Epithelial cell of esophagus (primary cell): ENCODE measurements around a stretch of chr6.

GRCh38 chr6:157433361-157433980, 52.5 kb downstream of the ZDHHC14 start:
- RRBS: no CpG with 5 or more reads among the region's 7 CpGs

DNA sequence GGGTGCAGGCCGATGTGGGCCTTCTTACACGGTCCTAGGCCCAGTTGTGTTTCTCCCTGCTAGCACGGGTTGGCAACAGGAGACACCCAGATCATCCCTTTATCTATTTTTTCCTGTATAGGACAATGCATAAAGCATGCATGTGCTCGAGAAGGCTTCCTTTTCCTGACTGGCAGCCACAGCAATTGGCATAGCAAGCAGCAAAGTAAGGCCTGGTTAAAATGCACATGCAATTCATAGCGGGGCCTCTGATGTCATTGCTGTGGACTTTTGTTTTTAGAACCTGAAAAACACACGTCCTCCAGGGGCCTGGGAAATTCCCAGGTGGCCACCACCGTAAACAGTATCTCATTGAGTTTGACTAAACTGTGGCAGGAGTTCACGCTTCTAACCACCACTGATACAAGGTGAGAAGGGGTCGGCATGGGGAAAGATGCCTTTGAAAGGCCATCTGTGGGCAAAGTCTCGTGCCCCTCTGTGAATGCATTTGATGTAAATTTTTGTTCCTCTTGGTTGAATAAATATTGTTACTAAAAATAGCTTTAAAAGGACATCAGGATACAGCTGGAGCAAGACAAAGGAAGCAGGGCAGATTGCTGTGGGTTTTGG, 80.0 kb downstream of the ZDHHC14 start:
- RRBS: no CpG with 5 or more reads among the region's 10 CpGs

DNA sequence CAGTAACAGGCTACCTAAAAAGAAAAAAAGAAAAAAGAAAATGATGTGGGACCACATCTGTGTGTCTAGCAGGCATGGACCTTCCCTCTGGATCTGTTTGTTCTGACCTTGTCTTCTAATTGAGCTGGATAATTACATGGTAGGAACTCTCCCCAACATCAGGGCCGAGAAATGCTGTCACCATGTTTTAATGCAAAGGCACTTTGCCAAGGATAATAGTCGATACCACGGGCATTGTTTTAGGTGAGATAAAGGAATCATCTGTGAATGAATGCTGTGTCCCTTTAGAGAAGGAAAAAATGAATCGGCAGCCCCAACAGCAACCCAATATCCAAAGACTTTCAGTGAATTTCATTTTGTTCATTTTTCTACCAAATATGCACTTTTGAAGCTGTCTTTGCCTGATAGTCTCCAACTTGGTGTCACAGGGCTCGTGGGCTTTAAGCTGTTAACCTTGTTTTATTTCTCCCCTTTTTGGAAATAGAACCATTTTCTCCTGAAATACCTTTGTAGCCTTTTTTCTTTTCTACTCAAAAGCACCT, 149.2 kb downstream of the ZDHHC14 start:
- RRBS: no CpG with 5 or more reads among the region's 5 CpGs

DNA sequence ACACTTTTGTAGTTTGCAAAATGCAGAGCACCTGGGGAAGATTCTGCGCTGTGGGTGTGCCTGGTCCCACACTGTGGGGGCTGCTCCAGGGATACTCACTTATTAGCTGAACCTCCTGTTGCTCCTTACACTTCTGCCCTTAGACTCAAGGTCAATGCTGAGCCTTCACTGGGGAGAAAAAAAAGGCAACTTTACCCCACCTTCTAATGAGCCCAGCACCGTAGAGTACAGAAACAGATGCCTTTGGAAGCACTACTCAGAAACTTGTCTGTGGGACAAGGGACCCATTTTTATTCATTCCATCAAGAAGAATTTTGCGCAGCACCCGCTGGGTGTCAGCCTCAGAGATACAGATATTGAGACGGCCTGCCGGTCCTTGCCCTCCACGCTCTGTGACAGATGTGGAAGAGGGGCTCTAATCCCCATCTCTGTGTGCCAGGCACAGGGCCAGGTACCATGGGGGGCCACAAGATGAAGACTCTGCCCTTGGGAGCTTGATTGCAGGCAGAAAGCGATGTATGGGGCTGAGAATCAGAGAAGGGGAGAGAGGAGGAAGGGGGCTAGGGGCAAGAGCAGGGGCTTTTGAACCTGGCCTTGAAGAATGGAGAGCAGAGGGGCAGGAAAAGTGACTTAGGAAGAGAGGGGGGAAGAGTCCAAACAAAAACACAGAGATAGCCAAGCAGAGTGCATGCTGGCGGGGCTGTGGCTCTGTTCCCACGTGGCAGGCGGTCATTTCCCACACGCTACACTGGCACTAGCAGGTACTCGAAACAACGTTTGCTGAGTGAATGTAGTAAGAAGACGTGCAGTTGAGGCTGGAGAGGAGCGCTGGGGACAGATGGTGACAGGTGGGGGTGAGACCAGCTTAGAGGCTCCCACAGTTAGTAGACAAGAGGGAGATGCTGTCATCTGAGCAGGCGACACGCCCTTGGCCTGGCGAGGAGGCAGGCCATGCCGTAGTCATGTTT, 170.4 kb upstream of the SNX9 start:
- RRBS: no CpG with 5 or more reads among the region's 20 CpGs

GRCh38 chr6:157848817-157849263, 25.8 kb downstream of the SNX9 start:
- RRBS: no CpG with 5 or more reads among the region's 6 CpGs

DNA sequence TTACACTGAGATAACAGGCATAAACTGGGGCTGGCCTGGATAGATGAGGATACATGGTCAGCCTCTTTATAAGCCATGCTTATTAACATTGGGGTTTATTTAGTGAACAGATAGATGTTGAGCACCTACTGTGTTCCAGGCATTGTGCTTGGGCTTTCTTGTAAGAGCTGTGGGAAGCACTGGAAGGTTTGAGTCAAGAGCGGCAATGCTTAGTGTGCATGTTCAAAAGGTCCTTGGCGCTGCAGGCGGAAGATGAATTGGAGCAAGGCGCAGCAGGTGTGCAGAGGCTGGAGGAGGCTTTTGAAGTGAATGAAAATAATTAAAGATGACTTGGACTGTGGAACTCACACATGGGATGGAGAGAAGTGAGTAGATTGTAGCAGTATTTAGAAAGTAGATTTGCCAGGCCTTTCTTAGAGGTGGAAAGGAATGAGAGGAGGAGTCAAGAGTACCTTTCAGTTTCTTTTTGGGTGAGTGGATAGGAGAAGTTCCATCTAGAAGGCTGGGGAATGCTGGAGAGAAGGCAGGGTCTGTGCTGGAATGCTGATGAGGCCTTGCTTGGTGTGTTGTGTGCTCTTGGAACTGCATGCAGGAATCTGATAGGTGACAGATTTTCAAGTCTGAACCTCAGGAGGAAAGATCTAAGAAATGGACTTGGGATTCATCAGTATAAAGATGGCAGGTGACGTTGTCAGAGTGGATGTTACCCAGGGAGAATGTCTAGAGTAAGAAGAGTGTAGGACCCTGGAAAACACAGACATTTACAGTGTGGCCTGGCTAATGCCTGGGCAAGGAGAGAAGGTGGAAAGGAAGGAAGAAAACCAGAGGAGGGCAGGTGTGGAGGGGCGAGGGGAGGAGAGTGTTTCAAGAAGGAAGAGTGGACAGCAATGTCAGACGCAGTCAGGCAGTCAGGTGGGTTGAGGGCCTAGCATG, 26.5 kb downstream of the SNX9 start:
- RRBS: no CpG with 5 or more reads among the region's 7 CpGs

- RRBS: no CpG with 5 or more reads among the region's 4 CpGs
Measured at GRCh38 chr6:157889727-157890397, 66.8 kb downstream of the SNX9 start.

DNA sequence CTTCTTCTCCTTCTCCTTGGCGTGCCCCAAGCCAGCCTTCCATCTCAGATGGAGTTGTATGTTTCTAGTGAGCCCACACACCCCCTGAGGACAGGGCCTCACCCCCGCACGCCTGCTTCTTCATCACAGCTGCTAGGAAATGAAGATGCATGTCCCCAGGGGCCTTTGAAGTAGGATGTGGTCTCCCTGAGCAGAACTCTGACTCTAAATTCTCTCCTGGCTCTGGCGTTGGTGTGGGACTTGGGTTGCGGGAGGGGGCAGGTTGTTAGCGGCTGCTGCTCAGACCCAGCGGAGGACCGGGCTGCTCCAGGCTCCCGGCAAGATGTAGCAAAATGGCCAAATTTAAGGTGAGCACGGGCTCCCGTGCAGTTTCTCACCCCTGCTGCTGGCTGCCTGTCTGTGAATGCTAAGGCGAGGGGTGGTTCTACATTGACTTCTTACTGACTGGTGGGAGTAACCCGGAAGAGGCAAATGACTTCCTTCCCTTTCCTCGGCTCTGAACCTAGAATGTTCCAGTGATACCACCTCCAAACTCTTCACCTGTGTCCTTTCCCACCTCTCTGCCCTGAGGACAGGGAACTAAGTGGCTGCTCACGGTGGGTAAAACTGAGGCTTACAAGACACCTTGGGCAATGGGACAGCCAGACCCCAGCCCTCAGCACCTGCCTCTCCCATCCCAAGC, 8.8 kb downstream of the SYNJ2 start:
- RRBS: no CpG with 5 or more reads among the region's 15 CpGs

DNA sequence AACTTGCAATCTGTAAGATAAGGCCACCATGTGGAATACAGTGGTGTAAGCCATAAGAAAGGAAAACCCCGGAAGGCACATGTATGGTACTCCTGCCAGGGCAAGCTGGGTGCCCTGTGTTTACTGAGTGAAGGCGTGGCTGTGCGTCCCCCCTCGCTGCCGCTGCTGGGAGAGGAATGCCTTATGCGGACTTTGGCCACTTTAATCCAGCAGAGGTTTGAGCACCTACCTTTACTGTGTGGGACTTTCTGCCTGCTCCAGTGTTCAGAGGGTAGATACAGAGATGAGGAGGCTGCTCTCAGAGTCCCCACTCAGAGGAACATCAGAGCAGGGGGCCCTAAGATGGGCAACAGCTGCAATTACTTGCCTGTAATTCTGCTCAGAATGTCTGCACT, 52.6 kb downstream of the SYNJ2 start:
- RRBS: no CpG with 5 or more reads among the region's 6 CpGs

GRCh38 chr6:158073495-158074124, 91.9 kb downstream of the SYNJ2 start:
- RRBS: no CpG with 5 or more reads among the region's 6 CpGs

DNA sequence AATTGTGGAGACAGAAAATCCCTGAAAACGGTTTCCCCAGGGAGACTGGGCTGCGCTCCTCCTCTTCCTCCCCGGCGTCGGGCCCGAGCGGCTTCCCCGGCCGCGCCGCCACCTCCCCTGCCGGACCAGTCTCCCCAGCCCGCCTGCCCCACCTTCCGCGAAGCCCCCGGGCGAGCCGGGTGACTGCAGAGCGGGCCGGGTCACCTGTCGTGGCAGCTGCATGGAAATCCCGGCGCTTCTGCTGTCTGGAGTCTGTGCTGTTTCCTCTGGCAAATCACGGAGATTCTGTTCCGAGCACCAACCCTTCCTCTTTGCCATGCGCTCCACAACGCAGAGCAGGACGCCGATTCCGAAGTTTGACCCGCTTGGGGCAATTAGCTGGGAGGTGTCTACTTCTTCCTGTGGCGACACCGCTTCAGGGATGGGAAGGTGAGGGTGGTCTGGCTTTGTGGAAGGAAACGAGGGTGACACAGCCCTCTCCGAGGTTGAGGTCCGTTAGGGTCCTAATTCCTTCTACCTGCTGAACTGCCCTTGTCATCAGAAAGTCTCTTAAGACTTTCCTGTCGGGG, 64.6 kb downstream of the GTF2H5 start:
- RRBS: 3% methylated on average over 5 of the region's 37 CpGs

- RRBS: no CpG with 5 or more reads among the region's 13 CpGs
Measured at GRCh38 chr6:158474854-158475759, 84.8 kb upstream of the TMEM181 start.

DNA sequence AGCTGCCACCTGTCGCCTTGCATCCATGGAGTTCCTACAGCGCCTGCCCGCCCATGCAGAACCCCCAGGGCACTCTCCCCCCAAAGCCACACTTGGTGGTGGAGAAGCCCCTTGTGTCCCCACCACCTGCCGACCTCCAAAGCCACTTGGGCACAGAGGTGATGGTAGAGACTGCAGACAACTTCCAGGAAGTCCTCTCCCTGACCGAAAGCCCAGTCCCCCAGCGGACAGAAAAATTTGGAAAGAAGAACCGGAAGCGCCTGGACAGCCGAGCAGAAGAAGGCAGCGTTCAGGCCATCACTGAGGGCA, 56.5 kb upstream of the TMEM181 start:
- RRBS: no CpG with 5 or more reads among the region's 10 CpGs

DNA sequence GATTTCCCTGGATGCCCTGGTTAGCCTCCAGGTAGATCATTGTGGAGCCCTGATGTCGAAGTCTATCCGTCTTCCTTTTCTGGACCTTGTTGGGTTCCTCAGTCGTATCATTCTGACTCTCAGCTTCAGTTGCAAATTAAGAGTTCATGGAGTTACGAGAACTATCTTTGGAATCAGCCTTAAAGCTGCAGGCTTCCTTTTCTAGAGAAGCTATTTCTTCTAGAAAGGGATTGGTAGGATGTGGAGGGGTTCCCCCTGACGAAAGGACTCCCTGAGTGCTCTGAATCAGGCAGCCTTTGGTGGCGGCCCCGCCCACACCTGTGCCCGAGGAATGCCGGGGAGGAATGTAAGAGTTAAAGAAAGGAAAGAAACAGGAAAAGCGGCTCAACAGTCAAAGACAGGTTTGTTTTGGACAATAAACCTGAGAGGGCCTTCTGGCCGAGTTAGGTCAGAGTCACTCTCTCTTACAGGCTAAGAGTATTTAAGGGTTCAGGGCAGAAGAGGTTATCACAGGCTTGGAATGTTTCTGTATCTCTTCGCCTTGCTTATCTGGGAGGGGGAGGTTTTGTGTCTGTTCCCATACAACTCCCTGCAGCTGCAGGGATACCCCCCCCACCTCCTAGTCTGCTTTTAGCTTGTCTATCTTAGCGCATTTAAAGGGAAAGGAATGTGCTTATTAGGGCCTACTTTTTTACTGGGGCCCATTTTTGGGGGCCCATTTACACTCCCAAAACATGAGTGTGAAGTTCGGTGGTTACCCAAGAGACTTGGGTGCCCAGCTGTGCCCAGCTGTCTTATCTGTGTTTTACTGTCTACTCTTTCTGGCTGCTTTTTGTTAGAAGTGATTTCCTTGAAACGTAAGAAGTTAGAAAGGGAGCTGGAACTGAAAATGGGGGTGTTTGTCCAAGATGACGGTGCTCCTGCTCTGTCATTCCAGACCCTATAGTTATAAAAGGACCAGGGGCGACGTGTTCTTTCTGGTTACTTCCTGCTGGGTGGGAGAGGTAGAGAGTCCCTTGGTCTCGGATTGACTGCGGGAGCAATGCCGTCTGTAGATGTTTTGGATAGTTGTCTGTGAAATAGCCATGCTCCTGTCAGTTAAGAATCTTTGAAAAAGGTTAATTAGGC, 32.8 kb downstream of the DYNLT1 start:
- RRBS: no CpG with 5 or more reads among the region's 21 CpGs

DNA sequence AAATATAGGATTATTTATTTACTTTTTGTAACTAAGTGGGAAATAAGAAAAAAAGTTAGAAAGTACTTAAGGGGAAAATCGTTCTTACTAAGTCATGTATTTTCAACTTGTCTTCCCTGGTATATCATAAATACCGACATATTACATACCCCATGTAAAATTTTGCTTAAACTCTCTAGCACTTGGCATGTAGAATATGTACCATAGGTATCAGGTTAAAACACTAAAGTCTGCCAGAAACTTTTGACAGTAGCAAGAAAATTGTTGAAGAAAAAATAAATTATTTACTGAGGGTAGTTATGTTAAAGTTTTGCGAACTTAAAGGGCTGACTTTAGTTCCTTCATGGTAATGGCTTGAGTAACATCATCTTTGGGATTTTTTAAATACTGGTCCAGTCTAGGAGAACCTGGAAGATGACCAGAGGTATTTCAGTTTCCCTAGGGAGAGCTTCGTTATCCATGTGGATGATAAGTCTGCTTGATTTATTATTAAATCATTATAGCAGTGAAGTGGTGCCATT, 10.4 kb downstream of the DYNLT1 start:
- RRBS: no CpG with 5 or more reads among the region's 4 CpGs

DNA sequence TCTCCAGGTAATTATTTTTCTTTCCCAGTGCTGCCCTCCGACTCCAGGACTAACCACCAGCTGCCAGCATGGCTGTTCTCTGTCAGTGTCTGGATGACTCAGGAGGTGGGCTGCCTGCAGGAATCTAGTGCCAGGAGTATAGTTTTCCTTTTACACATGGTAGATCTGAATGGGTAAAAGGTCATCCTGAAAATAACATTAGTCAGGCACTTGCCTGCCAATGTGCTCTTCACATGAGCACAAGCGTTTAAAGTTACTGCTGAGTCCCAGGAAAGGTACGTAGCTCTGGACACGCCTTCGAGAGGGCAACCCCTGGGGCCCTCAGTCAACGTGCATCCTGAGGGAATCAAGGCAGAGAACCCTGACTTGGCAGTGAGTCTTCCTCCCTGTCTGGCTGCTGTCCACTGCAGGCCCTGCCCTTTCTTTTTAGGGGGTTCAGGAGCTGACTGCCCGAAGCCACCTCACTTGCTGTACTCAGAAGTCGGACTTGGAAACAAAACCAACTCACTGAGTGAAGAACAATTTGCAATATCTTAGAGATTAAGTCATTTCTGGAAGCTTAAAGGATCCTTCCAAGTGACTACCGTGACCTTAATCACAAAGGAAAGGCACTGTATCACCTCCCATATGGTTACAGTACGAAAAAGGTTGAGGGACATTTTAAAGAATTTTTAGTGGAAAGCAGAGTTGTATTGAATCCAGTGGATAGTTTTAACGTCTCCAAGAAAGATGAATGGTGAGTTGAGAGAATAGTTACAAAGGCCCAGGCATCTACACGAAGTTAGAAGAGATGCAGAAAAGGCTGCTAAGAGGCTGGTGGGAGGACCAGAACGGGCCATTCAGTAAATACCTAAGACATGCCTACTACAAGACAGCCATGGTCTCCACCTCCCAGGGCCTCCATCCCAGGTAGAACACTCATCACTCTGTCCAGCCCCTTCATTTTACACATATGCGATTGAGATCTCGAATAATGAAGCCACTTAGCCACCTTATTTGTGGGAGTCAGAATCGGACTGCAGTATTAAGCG, 2.1 kb downstream of the DYNLT1 start:
- RRBS: no CpG with 5 or more reads among the region's 17 CpGs

DNA sequence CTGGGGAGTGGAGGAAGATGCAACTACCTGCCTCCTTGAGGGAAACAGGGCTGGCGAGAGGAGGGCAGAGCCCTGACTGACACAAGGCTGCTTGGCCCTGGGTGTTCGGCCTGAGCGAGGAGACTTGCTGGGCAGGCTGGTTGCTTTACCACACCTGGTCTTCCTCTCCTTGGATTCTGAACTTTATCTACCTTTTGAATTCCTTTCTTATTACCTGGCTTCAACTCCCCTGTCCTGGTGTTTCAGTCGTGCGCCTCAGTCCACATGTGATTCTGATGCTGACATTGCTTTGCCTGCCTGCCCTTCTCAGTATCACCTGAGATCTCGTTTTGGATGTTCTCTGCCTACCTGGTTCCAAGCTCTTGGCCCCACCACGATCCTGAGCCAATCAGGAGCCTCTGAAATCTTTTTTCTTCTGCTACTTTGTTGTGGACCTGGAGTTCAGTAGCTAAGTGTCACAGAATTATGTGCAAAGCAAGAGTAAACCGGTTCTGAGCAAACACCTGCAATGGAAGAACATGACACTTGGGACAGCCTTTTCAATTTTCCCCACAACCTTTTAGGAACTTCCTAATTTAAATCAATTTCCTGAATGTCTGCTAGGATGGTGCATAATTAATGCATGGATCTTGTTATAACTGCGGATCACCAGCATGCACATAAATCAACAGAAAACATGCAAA, 2.1 kb upstream of the DYNLT1 start:
- RRBS: no CpG with 5 or more reads among the region's 9 CpGs

DNA sequence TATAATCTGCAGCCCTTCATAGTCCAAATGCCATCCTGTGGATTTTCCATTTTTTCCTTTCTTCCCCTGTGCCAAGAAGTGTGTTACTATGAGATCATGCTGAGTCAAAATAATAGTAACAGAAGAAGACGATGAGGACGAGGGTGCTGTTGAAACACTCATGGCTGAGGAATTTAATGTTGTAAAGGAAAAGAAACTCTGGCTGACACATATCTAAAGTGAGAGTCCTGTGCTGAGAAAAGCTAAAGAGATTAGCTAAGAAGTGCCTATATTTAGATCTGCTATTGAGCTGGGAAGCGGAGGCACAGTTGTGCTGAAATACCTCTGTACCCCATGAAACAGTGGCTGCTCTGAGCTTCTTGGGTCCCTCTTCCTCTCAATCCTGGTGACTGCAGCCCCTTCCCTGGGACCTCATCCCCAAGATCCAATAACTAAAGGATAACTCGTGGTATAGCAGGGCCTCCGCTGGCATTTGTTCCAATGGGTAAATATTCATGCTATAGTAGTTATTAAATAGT, 1.1 kb upstream of the SYTL3 start:
- RRBS: no CpG with 5 or more reads among the region's 5 CpGs

- RRBS: no CpG with 5 or more reads among the region's 11 CpGs
Measured at GRCh38 chr6:158757611-158758046, 61.5 kb downstream of the EZR start.

DNA sequence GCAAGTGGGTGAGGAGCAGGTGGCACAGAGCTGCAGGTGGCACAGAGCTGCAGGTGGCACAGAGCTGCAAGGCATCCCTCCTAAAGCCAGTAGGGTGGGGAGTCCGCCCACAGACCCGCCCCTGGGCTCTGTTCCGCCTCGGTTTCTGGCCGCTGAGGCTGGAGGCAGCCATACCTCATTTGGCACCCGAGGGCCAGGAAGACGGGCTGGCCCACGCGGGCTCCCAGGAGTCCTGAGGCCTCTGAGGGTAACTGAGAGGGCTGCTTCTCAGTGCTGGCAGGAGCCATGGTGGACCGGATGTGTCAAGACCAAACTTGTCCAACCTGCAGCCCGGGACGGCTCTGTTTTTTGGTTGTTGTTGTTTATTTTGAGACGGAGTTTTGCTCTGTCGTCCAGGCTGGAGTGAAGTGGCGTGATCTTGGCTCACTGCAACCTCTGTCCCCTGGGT, 60.0 kb downstream of the EZR start:
- RRBS: no CpG with 5 or more reads among the region's 15 CpGs